HL-60 (cell line): ENCODE measurements around the gene CCDC183.

DNA sequence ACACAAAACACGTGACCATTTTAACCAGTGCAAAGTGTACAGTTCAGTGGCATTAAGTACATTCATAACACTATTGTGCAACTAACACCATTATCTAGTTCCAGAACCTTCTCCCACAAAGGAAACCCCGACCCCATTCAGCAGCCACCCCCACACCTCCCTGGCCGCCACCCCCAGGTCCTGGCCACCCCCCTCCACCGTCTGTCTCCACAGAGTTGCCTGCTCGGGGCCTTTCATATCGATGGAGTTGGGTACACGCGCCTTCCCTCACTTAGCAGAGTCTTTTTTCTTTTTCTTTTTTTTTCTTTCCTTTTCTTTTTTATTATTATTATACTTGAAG, 33.7 kb upstream of the UBAC1 start:
- RRBS: no CpG with 5 or more reads among the region's 8 CpGs

DNA sequence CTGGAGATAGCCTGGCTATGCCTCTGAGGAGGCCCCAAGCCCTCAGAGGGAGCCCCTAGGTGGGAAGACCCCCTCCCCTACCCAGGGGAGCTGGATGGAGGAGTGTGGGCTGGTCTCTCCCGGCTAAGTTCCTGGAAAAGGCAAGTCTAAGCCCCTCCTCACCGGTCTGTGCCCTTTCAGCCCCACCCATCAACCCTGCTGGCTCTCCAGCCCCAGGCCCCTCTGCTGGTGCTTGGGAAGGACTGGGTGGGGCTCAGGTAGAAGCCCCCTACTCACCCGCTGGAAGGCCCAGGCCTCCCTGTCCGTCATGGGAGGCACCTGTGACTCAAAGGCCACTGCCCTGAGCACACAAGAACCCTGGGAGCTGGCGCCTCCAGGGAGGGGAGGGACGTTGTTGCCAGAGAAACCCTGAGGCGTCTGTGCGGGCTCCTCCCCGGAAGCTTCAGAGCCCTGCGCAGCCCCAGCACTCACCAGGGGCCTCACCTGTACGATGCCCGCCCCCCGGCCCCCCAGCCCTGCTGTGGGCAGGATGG, 7.5 kb upstream of the CCDC187 start:
- RRBS: no CpG with 5 or more reads among the region's 13 CpGs

GRCh38 chr9:136343719-136344248, 16.4 kb downstream of the GPSM1 start:
- RRBS: no CpG with 5 or more reads among the region's 31 CpGs

DNA sequence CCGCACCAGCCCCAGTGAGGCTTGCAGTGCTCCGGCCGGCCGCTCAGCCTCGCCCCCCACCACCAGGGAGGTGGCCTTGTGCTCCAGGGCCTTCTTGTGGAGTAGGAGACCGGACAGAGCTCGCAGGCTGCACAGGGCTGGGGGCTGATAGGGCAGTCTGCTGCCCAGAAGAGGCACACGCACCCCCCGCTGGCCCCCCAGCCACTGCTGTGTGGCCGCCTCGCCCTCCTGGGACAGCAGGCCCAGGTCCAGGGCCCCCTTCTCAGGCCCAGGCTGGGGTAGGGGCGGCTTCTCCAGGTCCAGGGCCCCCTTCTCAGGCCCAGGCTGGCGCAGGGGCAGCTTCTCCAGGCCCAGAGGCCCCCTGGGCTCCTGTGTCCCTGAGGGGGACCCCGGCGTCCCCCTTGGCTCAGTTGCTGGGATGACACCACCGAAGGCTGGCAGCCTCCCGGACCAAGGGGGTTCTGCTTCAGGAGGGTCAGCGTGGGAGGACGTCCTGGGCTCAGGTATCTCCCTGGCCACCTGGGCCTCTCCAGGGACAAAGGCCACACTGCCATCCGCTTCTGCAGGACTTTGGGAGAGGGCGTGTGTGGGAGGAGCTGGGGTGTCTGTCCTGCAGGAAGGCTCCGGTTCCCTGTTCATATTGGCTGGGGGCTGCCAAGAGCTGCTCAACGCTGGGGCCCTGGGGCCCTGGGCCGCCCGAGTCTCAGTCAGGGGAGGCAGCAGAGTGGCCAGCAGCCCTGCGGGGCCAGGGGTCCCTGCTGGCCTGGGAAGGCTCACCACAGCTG, 4.5 kb upstream of the CARD9 start:
- RRBS: 45% methylated on average over 7 of the region's 26 CpGs

GRCh38 chr9:136393999-136395072, 5.6 kb downstream of the SNAPC4 start:
- RRBS: no CpG with 5 or more reads among the region's 29 CpGs

GRCh38 chr9:136469975-136470528, 12.8 kb downstream of the SEC16A start:
- RRBS: no CpG with 5 or more reads among the region's 19 CpGs

- RRBS: 2% methylated on average over 23 of the region's 40 CpGs
These were observed 483 bp downstream of the SEC16A start for GRCh38 chr9:136482259-136482854.

DNA sequence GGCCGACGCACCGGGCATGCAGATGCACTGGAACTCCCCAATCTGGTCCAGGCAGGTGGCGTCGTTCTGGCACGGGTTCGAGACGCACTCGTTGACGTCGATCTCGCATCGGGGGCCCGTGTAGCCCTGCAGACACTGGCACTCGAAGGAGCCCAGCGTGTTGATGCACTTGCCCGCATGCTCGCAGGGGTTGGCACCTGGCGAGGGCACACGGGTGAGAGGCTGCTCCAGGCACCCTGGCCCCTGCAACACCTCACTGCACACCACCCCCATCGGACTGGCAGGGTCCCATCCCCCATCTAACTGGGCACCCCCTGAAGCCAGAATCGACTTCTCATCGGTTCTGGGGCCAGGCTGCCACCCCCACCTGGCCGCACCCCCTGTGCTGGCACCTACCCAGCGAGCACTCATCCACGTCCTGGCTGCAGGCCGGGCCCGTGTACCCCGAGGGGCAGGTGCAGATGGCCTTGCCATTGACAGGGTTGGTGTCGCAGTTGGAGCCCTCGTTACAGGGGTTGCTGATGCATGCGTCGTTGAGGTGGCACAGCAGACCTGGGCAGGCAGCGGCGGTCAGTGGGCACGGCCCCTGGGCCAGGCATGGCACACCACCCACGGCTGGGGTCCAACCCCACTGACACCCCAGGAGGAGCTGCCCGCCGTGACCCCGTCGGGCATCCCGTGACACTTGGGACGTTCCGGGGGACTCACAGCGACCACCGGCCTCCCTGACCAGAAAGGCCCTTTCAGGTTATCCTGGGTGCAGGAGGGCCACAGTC, 27.9 kb downstream of the NOTCH1 start:
- RRBS: no CpG with 5 or more reads among the region's 46 CpGs

DNA sequence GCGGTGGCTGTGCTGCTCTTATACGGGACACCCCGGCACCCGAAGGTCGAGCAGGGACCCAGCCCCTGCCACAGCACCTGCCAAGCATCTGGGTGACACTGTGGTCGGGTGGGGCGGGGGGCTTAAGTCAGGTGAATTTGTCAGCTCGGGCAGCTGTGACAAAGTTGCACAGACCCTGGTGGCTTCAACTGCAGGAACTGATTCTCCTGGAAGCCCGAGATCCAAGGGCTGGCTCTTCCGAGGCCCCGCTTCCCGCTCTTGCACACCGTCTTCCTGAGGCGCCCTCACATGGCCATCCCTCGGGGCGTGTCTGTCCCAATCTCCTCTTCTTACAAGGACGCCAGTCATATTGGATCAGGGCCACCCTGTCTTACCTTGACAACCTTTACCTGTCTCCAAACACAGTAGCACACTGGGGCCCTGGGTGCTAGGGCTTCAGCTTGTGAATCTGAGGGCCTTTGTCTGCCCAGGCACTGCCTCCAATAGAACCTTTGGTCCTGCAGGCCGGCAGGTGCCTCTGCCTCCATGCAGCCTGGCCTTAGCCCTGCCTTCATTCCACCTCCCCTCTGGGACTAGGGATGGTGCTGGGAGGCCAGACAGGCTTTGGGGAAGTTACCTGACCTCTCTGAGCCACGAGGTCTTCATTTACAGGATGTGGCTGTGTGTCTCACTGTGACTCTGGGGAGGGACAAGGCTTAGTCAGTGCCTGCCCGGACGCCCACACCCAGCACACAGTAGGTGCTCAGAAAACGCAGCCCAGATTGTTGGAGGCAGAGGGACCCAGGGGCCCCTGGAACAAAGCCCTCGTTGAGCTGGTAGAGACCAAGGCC, 47.3 kb upstream of the EGFL7 start:
- RRBS: 91% methylated on average over 3 of the region's 23 CpGs

- RRBS: 40% methylated on average over 2 of the region's 50 CpGs
These were observed 8.1 kb downstream of the EGFL7 start for GRCh38 chr9:136670508-136671515.

- RRBS: 20% methylated on average over 9 of the region's 31 CpGs
These were observed 655 bp upstream of the AGPAT2 start for GRCh38 chr9:136687871-136688352.

GRCh38 chr9:136688353-136688545, 992 bp upstream of the AGPAT2 start:
- RRBS: no CpG with 5 or more reads among the region's 5 CpGs

GRCh38 chr9:136728086-136728456, 14.7 kb downstream of the LCN10 start:
- RRBS: 4% methylated on average over 17 of the region's 53 CpGs

DNA sequence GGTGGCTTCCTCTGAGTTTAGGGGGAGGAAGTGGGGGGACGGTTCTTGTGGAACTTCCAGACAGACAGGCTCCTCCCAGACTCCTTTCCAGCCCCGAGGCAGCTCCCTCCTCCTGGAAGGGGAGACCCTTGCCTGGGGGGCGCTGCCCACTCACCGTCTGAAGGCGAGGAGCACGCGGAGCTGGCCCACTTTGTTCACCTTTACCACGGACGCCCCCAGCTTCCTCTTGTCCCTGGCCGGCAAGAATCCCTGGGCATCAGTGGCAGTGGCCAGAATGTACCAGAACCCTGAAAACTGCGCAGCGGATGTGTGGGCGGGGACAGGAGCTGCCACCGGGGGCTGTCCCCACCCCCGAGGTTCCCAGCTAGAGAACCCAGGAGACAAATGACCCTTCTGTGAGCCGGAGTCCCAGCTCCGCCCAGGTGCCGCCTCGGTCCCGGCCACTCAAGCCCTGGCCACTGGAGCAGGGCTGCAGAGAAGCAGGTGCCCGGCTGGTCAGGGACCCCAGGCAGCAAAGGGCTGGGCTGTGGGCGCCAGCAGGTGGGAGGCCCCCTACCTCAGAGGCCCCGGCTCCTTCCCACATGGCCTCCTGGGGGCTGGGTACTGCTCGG, 908 bp downstream of the LCN10 start:
- RRBS: 27% methylated on average over 13 of the region's 24 CpGs

- RRBS: 69% methylated on average over 3 of the region's 11 CpGs
These were observed 834 bp upstream of the LCN6 start for GRCh38 chr9:136749123-136749594.

DNA sequence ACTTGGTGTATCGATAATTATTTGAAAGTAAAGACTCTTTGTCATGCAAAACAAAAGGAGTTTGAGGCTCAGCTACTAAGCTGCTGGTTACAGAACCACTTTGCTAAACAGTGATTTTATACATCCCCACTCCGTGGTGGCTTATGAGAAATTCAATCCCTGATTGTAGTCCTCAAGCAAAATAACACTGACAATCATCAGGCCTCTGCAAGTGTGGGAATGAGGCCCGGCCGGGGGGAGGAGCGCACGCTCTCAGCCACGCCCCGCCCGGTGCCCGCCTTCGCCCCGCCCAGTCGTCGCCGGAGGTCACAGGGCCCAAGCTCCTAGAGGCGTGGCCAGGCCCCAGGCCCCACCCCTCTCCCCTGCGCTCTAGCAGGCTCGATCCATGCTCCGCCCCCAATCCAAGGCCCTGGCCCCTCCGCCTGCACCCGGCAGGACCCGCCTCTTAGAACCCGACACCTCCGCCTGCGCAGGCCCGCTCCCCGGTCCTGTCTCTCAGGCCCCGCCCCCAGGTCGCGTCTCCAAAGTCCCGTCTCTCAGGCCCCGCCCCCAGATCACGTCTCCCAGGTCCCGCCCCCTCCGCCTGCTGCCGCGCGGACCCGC, 471 bp upstream of the TMEM141 start:
- RRBS: 2% methylated on average over 13 of the region's 39 CpGs

- RRBS: no CpG with 5 or more reads among the region's 15 CpGs
These were observed at the start of gene CCDC183 for GRCh38 chr9:136795572-136796659. TSS of gene CCDC183 (plus strand) at chr9:136796338.

DNA sequence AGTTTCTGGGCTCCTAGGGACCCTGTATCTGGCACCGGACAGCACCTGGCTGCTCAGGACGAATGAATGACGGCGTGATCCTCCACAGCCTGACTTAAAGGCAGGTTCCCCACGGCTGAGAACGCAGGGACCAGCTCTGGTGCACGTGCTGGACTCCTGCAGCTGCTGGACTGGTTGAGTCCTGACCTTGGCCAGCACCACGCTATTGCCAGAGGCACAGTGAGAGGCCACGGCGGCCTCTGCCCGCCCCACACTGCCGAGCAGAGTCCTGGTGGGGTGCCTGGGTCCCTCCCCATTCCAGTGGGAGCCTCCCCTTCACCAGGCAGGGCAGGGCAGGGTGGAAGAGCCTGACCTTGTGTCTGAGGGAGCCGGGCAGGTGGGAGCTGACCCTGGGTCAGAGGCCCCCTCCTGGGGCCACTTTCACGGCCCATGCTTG, 288 bp upstream of the MAMDC4 start:
- RRBS: 100% methylated on average over 1 of the region's 14 CpGs

- RRBS: 90% methylated on average over 10 of the region's 21 CpGs
These were observed 5.0 kb downstream of the MAMDC4 start for GRCh38 chr9:136857004-136857646.

- RRBS: no CpG with 5 or more reads among the region's 22 CpGs
These were observed 15.3 kb downstream of the TRAF2 start for GRCh38 chr9:136901427-136902288.